ENCODE measurements around a stretch of chr10.

GRCh38 chr10:27747144-27747436 lies 1.5 kb upstream of the MKX start:
- PRO-cap = no peak

DNA sequence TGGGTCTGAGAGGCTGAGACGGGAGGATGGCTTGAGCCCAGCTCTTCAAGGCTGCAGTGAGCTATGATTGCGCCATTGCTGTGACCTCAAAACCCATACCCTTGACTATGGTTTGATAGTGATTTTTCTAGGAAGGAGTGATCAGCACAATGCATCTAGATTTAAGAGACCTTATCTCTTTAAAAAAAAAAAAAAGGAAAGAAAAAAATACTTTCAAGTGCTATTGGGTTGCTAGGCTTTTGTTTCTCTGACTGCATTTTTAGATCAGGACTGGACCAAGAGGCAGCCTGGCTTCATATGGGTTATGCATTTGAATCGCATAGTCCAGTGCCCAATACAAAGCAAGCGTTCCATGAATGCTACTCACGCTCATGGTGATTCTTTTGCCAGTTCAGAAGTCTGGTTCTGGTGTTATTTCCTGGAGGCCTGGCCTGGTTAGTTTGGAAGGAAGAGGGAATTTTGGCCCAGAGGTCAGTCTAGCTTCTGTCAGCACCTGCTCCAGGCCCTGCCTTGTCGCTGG lies 74.1 kb upstream of the MKX start:
- PRO-cap = no peak

DNA sequence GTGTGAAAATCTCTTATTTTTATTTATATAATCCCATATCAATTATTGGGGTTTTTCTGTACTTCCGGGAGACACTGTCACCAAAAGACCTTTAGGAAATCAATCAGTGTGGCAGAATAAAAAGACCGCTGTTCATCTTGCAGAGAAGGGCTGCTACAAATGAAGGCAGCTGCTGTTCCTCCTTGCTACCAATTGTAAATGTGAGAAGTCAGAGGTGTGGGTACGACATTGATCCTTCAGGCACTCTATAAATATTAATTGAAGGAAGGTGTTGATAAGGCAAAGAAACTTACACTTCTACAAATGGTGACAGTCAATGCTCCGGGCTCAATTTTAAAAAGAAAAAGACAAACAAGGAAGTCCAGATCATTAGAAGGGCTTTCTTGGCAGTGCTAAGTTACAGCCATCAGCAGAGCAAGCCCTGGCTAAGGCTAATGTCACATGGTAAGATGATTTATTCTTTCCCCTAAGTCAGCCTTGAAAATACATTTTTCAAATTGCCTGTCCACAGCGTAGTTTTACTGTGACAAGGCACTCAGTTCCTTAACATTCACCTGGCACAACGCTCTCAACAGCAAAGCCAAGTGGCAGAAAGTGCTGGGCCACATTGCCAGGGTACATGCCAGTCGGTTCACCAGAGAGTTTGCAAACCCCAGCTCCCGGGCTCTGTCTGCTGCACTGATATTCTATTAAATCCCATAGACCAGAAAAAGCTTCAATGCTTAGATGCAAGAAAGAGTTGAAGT lies 23.5 kb upstream of the MPP7 start:
- PRO-cap = no peak

- PRO-cap = no peak
Measured at GRCh38 chr10:28378999-28379198, 76.0 kb upstream of the MPP7 start.

DNA sequence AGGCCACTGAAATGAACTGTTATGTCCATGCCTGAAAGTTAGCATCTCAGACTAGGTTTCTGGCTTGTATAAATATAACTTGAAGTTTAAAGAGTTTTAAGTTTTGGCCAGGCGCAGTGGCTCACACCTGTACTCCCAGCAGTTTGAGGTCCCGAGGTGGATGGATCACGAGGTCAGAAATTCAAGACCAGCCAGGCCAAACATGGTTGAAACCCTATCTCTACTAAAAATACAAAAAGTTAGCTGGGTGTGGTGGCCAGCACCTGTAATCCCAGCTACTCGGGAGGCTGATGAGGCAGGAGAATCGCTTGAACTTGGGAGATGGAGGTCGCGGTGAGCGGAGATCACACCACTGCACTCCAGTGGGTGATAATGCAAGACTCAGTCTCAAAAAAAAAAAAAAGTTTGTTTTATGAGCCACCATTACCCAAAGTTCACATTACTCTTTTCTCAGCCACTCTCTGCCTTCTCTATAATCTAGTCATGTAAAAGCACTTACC lies 16.9 kb downstream of the WAC start:
- PRO-cap = no peak

GRCh38 chr10:28680378-28680741 lies 3.0 kb downstream of the BAMBI start:
- PRO-cap = no peak

- PRO-cap = no peak
Measured at GRCh38 chr10:28896113-28896375, 218.7 kb downstream of the BAMBI start.

GRCh38 chr10:29057634-29058272 lies 231.1 kb upstream of the LYZL1 start:
- PRO-cap = no peak

- PRO-cap = no peak
Measured at GRCh38 chr10:29106103-29106689, 182.7 kb upstream of the LYZL1 start.

- PRO-cap = no peak
Measured at GRCh38 chr10:29322864-29323413, 34.1 kb downstream of the LYZL1 start.

- PRO-cap = no peak
Measured at GRCh38 chr10:29437969-29439257, 149.5 kb downstream of the LYZL1 start.

- PRO-cap = no peak
Measured at GRCh38 chr10:29601808-29602399, 32.9 kb downstream of the SVIL start.

DNA sequence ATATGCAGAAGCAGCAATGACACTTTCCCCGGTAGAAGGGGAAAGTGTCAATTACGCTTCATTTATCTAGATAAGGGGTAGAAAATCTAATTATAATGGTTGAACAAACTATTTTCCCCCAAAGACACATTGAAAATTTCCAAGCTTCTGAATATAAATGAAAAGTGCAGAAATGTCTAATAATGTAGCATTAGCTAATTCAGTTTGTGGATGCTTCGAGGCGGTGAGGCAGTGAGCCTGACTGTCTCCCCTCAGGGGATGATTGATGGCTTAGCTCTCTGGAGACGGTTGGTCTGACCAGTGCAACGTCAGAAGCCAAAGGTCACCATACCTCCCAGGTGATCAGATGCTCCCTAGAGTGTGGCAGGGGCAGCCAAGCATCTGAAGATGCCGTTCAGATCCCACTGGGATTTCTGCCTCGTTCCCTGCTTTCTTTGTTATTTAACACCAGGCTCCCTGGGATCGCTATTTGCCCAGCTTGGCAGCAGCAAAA lies 53.3 kb upstream of the SVIL start:
- PRO-cap = no peak

- PRO-cap = no peak
Measured at GRCh38 chr10:29731572-29732483, 97.1 kb upstream of the SVIL start.

DNA sequence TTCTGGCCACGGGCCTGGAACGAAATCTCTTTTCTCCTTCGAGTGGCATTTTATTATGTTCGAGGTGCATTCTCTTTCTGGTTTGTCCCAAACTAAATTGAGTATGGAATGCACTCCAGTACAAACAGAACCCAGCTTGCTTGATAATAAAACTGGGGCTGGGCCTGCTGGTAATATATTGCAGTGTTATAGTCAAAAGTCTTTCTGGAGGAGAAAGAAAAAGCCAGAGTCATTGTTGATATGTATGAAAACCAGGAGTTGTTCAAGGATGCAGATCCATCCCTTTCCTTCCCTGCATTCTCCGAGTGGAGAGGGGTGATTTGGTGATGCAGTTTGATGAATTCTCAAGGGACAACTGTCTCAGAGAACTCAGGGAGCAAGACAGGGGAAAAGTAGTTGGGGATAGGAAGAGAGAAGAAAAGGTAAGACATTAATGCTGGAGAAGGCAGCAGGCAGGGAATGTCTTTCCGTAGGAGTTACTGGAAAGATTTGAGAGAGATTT lies 160.6 kb upstream of the SVIL start:
- PRO-cap = no peak

DNA sequence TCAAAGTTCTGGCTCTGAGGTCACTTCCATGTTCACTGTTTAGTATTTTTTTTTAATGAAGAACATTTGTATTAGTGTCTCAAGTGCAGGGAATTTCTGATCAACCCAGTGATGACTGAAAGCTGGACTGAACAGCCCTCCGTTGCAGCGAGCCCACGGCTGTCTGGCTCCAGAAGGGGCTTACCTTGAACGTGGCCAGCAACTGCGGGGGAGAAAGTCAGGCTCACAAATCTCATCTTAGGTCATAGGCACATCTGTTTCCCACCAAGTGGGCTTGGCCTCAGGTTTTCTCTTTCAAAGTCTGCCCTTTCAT lies 178.2 kb downstream of the JCAD start:
- PRO-cap = no peak

DNA sequence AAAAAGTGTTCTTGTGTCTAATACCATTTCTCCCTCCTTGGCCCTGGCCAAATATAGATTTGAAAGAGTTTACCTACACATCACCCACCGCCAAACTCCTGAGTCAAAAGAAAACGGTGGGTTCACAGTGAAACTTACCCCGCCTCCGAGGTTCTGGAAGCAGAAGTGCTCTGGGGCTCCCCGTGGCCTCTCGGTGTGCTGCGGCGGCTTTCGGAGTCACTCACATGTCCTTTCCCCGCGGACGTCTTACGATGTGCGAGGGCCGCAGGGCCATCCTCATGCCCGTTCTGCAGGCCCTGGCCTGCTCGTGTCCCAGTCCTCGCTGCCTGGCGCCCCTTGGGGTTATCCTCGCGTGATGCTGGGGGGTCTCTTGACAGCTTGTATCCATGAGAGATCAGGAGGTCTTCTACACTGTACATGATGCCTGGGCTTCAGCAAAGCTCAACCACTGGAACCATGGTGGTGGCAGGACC lies 12.0 kb downstream of the JCAD start:
- PRO-cap = no peak

DNA sequence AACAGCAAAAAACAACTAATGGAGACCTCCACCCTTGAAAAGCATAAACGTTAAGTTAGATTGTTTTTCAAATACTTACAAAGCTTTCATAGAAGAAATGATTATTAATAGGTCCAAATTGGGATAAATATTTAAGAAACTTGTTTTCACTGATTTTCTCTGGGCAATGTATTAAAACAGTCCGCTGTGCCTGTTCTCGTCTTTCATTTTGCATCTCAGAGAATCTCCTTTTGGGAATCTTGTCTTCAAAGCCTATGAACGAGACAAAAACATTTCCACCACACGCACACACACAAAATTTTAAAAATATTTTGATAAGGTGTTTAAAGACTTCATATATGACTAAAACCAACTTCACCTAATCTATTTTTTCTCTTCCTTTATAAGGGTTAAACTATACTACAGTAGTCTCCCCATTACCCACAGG lies 7.7 kb downstream of the MTPAP start:
- PRO-cap = no peak

GRCh38 chr10:30418618-30419190 lies 15.3 kb upstream of the MAP3K8 start:
- PRO-cap = no peak

DNA sequence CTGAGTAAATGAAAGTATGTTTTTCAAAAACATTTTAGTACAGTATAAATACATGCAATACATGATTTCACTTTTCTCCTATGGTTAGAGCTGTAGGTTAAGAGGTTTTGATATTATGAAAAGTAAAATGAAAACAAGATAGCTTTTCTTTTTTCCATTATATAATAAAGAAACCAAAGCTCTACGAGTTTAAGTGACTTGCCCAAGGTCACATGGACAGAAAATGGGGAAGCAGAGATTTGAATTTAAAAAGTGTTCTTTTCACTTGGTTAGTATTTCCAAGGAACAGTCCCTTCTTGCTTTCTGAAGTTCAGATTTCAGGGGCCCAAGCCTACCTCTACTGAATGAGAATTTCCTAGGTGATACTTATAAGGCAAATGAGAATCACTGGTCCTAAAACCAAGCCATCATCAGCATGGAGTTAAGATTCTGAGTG lies 13.2 kb upstream of the MAP3K8 start:
- PRO-cap = no peak